Colon Carcinoma Metastatic in the Lung (tissue), 2 donors: Measurements from ENCODE around the gene ABCA8.

GRCh38 chr17:68199315-68199676 is 48.5 kb upstream of the AMZ2 start:
- PRO-cap, 2 experiments, result no peak in any of the 2 experiments

DNA sequence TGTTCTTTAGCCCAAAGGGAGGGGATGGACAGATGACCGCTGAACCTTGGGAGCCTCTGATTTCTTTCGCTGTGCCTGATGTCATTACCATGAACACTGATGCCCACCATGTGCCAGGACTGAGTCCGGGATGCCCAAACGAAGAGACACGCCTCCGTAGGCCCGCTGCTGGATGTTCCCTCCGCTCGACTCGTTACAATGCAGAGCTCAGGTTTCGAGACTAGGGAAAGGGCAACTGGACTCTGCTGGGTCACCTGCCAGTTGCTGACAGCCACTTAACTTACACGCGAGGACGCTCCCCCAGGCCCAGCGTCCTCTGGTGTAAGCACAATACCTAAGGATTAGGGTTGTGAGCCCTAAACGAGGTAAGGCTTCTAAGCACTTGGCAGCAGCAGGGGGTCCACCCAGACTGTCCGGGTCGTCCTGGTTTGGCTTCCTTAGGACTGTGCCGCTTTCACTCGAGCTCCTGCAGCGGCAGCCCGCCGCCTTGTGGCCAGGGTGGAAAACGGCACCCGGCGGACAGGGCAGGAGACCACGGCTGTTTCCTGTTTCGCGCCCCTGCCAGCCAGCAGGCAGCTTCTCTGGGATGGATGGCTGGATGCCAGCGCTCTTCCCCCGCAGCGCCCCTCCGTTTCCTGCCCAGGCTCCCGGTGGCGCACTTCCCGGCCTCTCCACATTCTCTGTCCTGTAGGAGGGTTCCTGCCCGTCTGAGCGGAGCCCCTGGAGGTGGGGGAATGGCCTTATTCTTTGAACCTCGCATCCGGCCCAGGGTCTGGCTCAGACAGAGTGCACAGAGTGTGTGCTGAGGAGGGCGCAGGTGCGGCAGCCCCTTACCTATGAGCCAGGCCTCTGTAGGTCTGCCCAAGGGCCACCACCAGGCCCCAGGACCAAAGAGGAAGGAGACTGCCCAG is 47.1 kb upstream of the AMZ2 start:
- PRO-cap, 2 experiments, result no peak in any of the 2 experiments

DNA sequence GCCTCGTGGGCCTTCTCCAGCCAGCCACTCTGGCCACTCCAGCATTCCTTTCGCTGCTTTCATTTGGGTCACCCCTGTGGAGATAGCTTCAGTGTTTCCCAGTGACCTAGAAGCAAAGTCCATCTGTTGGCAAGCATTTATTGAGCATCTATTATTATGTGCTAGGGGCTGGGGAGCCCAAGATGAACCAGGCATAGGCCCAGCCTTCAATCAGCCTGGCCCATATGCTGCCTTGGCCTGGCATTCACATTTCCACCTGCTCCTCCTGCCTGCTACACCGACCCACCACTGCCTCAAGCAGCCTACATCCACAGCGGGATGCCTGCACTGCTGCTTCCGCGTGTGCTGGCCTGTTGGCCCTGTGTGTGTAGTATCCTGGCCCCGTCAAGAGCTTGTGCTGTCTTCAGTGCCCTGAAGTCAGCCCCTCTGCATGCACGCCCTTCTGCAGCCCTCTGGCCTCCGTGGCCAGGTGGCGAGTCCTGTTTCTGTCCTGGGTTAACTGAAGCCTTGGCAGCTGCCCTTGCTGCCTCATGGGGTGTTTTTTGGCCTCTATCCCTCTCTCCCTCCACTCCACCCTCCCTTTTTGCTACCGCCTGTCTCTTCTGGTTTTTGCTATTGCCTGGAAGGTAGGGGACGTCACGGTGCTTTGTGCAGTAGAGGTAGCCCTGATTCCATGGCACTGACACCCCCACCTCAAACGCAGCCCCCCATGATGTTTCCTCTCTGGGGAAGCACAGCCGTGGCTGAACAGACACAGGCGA is 19.1 kb upstream of the AMZ2 start:
- PRO-cap, 2 experiments, result no peak in any of the 2 experiments

GRCh38 chr17:68301248-68302040 is 10.1 kb downstream of the ARSG start:
- PRO-cap, 2 experiments, result no peak in any of the 2 experiments

GRCh38 chr17:68399008-68399428 is 58.3 kb downstream of the WIPI1 start:
- PRO-cap, 2 experiments, result no peak in any of the 2 experiments

DNA sequence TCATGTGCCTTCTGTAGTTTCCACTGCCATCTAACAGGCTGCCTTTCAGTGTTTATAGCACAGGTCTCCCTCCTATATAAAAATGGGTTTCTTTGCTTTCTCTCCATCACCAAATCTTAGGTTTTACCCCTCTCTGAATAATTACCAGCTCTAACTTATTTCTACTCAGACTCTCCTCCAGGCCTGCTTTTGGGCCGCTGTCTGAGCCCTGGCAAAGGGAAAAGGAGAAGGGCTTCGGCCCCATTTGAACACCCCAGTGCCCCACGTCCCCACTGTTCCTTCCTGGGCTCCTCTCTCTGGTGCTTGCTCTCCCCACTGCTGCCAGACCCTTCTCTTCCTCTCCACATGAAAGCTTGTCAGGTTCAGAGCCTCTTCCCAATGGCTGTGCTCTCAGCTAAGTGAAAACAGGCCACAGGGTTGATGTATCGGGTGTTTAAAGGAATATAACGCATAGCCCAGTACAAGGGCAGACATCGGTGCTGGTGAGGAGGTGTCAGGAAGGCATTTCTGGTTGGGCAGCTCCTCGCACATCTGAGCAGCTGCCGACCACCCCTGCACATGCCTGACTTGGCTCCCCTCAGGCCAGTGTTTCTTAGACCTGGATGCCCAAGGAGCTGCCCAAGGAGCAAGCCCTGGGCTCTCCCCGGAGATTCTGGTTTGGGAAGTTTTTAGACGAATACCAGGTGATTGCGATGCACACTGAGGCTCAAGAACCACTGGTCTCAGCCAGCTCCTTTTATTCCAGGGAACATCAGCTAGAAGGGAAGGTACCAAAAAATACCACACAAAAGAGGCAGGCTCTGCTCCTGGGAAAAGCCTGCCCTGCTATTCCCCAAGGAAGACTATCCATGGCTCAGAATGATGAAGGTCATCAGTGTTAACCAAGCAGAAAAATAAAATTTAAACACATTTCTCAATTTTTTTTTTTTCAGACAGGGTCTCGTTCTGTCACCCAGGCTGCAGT is 11.7 kb downstream of the WIPI1 start:
- PRO-cap, 2 experiments, result no peak in any of the 2 experiments

- PRO-cap, 2 experiments, result no peak in any of the 2 experiments
Observed at GRCh38 chr17:68454081-68454755, 3.1 kb downstream of the WIPI1 start.

GRCh38 chr17:68462459-68463410 is 5.4 kb upstream of the WIPI1 start:
- PRO-cap, 2 experiments, result no peak in any of the 2 experiments

- PRO-cap, 2 experiments, result no peak in any of the 2 experiments
Observed at GRCh38 chr17:68580200-68580916, 20.8 kb downstream of the FAM20A start.

DNA sequence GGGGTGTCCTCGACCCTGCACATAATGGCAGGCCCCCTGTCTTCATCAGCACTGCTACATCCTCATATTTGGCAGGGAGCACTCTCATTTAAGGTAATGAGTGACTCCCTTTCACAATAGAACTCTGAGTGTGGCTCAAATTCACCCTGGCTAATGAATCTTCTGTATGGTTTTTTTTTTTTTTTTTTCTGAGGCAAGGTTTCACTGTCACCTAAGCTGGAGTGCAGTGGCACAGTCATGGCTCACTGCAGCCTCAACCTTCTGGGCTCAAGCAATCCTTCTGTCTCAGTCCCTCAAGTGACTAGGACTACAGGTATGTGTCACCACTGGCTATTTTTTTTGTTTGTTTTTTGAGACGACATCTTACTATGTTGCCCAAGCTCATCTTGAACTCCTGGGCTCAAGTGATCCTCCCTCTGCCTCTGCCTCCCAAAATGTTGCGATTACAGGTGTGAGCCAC is 3.3 kb downstream of the FAM20A start:
- PRO-cap, 2 experiments, result no peak in any of the 2 experiments

GRCh38 chr17:68952970-68953919 is 1.9 kb downstream of the ABCA8 start:
- PRO-cap, 2 experiments, result no peak in any of the 2 experiments

DNA sequence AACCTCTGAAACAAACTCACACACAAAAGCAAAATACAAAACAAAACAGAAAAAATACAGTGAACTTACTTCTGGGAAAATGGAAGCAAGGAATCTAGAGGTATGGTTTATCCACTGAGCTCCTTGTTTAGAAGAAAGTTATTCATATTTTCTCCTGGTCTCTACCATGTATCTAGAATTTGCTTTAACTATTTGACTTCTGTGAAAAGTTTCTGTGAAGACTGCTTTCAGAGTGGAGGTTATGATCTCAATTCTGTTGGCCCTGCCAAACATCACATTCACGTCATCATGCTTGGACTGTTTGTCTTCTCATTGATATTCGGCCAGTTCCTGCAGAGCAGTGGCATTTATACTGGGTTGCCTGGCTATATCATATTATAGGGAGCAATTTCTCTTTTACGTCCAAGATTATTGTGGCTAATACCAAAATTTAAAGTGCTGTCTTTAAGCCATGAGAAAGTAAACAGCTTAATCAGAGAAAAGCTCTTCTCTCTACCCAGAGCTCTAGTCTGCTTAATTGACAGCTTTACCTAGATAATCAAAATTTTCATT is at the start of gene ABCA8:
TSS of gene ABCA8 (minus strand) at position 243 of the 552 bp plus-strand sequence.
- PRO-cap, 2 experiments, result no peak in any of the 2 experiments

GRCh38 chr17:69003888-69004185 is 48.6 kb upstream of the ABCA8 start:
- PRO-cap, 2 experiments, result no peak in any of the 2 experiments

DNA sequence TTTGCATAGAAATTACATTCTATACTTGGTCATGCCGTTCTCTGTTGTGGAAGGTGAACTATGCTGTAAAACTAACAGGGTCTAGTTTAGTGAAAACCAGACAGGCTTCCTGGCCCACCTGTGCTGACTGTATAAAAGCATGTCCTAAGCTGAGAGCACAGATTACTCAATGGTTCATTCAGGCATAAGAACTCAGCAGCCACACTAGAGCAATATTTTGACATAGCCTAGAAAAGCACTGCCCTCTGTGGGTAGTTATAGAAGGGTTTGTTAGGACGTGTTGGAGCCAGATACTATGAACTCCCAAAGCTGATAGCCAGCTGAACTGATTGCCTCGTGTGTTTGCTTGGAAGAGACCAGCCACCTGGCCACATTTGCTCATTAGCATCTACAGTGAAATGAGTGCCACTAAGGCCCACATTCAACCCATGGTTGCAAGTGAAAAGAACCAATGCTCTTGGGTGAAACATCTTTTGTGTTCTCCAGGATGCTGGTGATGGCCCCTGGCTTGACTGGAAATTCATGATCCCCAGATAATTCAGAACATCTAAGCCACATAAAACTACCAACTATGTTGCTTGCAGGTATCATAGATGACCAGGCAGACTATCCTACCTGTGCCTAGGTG is 30.8 kb upstream of the ABCA5 start:
- PRO-cap, 2 experiments, result no peak in any of the 2 experiments

DNA sequence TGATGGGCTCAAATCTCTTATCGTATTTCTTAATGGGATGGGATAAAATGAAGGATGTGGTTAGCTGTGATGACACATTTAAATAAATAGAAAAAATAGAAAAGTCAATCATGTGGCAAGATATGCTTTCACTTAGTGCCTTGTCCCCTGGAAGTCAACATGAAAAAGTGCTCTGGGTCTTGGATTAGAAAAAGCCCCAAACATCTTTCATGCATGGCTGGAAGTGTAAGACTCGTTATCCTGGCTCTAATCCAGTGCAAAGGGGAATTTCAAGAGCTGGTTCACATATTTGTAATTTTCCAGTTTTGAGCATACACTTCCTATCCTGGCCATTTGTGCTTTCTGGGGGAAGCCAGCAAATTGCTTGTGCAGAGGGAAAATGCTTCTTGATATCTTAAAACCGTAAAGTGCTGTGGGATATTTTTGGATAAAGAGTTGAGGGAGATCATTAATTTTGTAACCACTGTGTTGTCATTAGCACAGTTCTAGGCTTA is 160.9 kb downstream of the MAP2K6 start:
- PRO-cap, 2 experiments, result no peak in any of the 2 experiments

- PRO-cap, 2 experiments, result no peak in any of the 2 experiments
Observed at GRCh38 chr17:70169736-70170404, 538 bp downstream of the KCNJ2 start.

- PRO-cap, 2 experiments, result no peak in any of the 2 experiments
Observed at GRCh38 chr17:70175605-70176407, 6.5 kb downstream of the KCNJ2 start.

DNA sequence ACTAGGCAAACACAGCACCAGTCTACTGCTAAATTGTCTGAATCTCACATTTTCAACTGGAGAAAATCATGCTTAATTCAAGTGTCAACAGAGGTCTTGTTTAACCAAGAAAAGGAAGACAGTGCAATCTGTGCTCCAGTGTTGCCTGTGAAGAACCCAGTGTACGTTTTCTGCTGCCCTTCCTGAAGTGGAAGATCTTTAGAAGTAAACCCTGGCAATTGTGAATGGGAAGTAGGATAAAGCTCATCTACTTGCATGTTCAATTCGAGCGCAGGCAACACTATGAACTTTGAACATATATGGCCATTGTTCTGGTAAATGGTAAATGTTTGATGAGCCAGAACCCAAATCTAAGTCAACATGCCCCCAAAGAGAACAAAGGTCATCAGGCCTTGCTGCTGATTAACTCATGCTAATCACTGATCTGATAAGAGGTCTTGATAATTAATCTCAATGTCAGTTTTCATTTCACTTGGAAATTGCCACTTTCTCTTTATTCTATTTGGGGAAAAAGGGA is 439.1 kb upstream of the SOX9 start:
- PRO-cap, 2 experiments, result no peak in any of the 2 experiments

GRCh38 chr17:71975025-71975985 is 145.5 kb upstream of the SOX9 start:
- PRO-cap, 2 experiments, result peak in 2 of 2 experiments; most common plus-strand start chr17:71975464 (in 1); most common minus-strand start chr17:71975288 (in 1)

DNA sequence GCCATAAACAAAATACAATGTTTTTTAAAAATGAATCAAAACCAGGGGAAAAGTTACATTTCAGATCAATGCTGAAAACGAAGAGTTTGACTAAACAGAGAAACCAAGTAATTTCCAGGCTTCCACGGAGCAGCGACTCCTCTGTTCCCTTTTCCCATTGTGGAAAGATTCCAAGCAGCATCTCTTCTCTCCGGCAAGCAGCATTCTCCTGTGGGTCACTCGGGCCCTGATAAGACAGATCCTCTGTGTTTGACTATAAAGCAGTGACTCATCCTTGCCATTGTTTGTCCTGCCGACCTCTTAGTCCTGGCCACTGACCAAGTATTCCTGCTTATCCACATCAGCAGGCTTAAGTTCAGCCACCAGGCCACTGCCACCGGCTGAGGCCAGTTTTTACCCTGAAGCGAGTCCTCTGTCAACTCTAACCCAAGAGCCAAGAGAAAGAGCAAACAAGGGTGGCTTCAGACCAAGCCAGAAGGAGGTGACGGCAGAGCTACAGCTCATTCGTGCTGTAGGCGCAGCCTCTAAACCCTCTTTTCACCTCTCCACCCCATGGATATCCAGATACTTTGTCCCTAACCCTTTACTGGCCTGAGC is 30.7 kb downstream of the SOX9 start:
- PRO-cap, 2 experiments, result no peak in any of the 2 experiments